Iris pigment epithelial cell (primary cell): ENCODE measurements around a stretch of chr5.

DNA sequence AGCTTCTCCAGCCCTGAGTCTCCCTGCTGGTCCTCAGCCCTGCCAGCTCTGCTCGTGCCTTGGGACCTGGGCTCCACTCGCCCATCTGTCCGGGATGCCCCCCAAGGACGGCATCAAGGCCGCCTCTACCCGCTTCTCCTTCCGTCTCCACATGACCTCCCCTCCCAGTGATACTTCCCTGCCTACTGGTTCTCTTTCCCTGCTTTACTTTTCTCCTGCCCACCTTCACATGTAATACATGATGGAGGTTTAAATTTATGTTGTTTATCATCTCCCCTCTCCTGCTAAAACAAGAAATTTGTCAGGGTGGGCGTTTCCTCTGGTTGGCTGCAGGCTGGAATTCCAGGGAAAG, 110.3 kb downstream of the ICE1 start:
- RRBS: no CpG with 5 or more reads among the region's 8 CpGs

- RRBS: no CpG with 5 or more reads among the region's 11 CpGs
Measured at GRCh38 chr5:5598448-5599150, 176.1 kb downstream of the ICE1 start.

GRCh38 chr5:6378879-6379231, 508 bp upstream of the MED10 start:
- RRBS: no CpG with 5 or more reads among the region's 8 CpGs

GRCh38 chr5:6633975-6634642, 869 bp downstream of the SRD5A1 start:
- RRBS: 2% methylated on average over 5 of the region's 23 CpGs

DNA sequence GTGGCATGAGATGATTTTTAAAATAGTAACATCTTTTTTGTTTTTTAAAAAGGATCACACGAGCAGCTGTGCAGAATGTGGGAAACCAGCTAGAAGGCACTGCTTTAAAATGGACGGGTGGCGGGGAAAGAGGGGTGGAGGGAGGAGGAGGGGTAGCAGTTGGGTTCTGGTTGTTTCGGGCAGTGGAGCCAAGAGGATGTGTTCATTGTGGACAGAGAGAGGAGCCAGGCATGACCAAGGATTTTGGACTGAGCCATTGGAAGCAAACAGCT, 1.6 kb upstream of the TENT4A start:
- RRBS: no CpG with 5 or more reads among the region's 4 CpGs

DNA sequence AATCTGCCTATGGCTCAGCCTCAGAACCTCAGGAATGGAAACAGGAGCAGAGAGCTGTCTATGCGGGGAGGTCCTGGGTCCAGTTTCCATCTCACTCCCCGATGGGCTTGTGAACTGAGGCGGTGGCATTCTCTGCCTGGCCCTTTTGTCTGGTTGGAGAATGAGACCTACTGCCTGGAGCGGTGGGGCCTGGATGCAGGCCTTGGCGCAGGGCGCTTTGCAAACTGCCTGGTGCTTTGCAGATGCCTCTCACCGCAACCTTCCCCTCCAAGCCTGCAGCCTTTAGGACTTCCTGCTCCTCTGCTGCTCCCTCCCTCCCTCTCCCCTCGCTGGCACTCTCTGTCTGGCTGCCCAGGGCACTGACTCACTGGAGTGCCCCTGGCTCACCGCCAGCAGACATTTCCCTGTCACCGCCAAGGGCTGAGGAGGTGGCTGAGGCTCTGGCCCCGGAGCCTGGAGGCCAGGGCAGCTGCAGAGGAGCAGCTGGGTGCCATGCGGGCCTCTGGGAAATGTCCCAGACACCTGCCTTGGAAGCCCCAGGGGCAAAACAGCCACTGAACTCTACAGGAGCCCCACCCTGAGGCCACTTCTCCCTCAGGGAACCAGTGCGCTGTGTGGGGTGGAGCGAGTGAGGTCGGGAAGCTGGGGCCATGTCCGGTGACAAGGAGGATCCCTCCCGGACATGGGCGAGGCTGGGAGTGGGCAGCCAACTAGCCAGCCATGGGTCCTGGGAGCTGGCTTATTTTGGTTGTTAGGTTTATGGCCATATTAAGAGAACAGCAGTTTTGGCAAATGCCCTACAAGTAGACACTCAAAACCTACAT, 53.4 kb downstream of the TENT4A start:
- RRBS: no CpG with 5 or more reads among the region's 18 CpGs

DNA sequence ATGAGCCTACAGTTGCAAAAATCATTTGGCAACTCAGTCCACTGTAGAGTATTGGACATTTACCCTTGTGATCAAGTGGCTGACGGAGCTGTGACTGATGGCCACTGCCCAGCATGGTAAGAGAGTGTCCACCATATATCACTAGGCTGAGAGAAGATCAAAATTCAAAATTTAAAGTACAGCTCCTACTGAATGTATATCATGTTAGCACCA, 30.9 kb downstream of the SEMA5A start:
- RRBS: no CpG with 5 or more reads among the region's 1 CpG

- RRBS: 2% methylated on average over 34 of the region's 95 CpGs
Measured at GRCh38 chr5:9544241-9545550, 1.2 kb downstream of the SEMA5A start.

DNA sequence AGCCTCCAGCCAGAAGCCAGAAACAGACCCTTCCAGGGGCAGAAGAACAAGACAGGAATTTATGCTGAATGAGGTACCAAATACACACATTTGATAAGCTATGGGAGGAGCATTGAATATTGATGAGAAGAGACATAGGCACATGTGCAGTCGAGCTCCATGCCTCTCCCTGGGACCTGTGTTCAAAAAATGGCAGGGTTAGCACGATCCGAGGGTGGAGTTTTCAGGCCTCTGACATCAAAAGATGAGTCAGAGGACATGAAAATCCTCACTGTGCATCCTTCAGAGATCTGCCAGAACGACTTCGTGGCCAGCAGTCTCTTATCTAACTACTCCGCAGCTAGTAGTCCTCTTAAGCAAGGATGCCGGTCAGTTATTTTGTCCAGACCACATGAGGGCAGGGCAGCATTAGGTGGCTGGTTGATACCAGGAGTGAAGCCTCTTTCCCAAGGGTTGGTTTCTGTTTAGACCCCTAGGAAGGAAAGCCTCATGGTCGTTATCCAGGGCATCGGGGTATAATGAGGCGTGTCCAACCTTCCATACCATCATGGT, 11.6 kb upstream of the CMBL start:
- RRBS: no CpG with 5 or more reads among the region's 10 CpGs

DNA sequence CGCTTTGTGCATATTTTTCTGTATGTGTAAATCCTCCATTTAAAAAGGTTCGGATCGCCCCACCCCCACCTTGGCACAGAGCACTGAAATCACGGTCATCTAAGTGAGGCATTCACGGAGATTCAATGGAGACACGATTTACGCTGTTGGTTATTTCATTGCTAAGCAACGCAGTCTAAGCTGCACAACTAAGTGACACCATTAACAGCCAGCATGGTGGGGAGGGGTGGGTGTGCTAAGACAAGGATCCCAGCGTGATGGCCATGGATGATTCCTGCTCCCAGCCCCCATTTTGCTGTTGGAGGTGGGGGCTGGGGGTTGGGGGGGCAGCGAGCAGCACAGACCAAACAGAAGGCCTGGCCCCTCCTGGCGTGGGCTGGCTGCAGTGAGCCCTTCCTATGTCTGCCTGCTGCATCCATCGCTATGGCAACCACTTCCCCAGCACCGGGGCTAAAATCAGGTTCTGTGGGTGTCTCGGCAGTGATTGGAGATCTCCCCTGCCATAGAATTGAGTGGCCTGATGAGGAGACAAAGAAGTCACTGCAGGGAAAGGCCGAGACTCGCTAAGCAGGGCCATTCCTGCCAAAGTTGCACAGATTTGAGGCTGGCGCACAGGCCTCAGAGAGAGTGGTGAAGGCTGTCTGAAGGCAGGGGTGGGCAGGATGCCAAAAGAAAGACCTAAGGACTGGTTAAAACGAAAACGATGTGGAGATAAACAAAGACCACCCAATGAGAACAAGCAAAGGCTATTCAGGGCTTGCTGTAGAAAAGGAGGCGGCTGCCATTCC, 14.2 kb upstream of the MARCHF6 start:
- RRBS: no CpG with 5 or more reads among the region's 20 CpGs

- RRBS: no CpG with 5 or more reads among the region's 24 CpGs
Measured at GRCh38 chr5:10354784-10355710, 1.6 kb downstream of the MARCHF6 start.

GRCh38 chr5:10373066-10373874, 19.8 kb downstream of the MARCHF6 start:
- RRBS: no CpG with 5 or more reads among the region's 8 CpGs

DNA sequence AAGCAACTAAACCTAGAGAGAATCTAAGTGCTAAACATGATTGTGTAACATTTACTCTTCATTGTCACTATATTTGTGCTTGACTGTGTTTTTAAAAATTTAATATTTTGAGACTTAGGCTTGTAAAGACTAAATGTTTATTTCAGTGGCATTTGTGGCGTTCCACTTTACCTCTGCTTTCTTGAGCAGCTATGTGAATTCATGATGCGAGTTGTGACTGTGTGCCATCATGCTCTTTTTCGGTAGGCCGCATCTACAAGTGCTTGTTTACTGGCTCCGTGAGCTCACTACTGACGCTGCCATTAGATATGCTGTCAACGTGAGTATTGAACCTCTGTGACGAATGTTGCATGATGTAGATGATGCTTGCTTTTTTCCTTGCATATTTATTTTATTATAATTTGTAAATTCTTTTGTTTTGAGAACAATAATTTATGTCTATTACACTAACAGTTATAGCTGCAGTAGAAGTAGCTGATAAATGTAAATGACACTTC, 33.3 kb downstream of the MARCHF6 start:
- RRBS: no CpG with 5 or more reads among the region's 8 CpGs

DNA sequence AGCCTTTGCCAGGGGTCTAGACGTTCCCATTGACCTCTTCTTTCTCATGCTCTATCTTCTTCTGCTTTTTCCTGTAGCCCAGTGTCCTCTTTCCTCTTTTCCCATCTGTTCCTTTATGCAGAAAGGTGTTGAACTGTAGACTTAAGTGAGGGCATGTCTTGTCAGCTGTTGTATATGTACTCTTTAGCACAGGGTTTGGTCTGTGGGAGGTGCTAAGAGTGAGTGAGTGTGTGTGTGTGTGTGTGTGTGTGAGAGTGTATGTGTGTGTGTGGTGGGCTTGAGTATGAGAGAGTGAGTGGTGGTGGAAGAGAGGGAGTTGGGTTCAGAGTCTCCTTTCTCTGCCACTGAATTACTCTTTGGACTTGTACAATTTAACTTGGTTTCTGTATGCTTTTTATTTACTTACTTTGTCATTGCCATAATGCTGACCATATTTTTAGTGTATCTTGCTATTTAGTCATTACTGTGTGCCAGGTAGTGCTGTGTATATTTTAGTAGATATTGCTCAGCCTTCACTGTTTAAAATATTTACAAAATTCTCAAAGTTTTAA, 10.2 kb upstream of the ROPN1L start:
- RRBS: no CpG with 5 or more reads among the region's 1 CpG

- RRBS: no CpG with 5 or more reads among the region's 5 CpGs
Measured at GRCh38 chr5:10484774-10485146, 43.1 kb downstream of the ROPN1L start.

GRCh38 chr5:10562608-10563034, 1.2 kb upstream of the ANKRD33B start:
- RRBS: no CpG with 5 or more reads among the region's 31 CpGs

DNA sequence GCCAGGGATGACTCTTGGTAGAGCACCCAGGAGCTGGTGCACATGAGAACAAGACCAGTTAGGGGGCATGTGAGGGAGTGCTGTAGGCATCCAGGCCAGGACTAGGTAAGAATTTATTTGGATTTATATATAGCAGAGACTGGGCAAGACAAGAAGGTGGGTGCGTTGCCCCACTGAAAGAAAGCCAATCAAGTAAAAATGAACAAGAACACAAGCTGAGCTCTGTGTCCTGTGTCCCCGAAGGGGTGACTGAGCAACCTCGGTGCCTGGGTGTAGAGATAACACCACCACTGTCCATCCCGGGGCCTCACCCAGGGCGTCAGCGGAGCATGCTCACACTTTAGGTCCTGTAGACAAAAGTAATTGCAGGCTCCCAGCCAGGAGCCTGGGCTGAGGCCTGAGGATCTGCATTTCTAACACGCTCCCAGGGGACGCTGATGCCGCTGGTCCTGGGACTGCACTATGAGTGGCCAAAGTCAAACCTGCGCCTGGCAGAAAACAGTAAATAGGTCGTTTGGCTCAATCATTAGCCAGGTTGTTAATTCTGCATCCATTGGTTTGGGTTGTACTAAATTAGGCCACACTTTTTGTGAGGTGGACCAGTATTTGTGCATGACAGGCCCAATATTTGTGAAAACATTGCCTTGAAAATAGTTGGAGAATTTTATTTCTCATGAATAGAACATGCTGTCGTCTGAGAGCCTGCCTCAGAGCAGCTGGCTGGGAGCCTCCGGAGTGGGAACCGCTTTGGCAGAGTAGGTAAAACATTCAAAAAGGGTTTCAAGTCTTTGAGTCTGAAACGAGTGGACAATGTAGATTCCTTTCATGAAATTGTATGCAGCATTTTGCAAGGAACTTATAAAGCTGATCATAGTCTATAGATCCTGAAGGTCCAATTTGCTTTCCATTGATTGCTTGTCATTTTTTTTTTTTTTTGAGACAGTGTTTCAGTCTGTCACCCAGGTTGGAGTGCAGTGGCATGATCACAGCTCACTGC, 38.3 kb downstream of the ANKRD33B start:
- RRBS: no CpG with 5 or more reads among the region's 15 CpGs

GRCh38 chr5:10699117-10699836, 61.8 kb downstream of the DAP start:
- RRBS: no CpG with 5 or more reads among the region's 6 CpGs

DNA sequence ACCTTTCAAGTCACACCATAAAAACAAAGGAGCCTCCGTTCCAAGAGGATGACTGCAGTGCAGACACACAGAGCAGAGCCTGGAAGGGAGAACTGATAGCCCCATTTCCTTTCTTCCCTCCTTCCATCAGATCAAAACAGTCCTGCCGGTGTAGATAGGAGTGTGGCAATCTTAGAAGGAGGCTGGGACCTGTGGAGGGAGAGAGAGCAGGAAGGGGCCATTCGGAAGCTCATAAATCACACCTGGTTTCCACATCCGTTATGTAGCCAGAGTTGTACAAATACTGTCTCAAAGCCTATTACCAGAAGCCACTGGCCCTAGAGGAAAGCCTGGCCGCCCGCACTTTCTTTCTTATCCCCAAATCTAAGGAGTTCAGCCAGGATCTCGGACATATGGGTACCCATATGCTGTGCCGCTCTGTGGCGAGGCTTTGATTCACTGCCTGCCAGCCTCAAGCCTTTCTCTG, 26.9 kb downstream of the DAP start:
- RRBS: no CpG with 5 or more reads among the region's 9 CpGs

DNA sequence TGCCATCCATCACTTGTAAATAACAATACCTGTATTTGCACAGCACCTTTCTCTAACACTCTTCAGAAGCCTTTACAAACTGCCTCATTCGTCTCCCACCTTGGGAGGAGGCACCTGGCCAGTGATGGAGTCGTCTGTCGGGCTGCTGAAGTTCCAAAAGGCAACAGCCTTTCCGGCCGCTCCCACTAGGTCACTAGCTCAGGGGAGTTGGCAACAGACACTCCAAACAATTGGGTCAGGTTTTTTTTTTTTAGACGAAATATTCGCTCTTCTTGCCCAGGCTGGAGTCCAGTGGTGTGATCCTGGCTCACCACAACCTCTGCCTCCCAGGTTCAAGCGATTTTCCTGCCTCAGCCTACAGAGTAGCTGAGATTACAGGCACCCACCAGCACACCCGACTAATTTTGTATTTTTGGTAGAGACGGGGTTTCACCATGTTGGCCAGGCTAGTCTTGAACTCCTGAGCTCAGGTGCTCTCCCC, 4.0 kb downstream of the DAP start:
- RRBS: no CpG with 5 or more reads among the region's 10 CpGs